Rectum (tissue), 1 donor: ENCODE measurements around a stretch of chr6.

DNA sequence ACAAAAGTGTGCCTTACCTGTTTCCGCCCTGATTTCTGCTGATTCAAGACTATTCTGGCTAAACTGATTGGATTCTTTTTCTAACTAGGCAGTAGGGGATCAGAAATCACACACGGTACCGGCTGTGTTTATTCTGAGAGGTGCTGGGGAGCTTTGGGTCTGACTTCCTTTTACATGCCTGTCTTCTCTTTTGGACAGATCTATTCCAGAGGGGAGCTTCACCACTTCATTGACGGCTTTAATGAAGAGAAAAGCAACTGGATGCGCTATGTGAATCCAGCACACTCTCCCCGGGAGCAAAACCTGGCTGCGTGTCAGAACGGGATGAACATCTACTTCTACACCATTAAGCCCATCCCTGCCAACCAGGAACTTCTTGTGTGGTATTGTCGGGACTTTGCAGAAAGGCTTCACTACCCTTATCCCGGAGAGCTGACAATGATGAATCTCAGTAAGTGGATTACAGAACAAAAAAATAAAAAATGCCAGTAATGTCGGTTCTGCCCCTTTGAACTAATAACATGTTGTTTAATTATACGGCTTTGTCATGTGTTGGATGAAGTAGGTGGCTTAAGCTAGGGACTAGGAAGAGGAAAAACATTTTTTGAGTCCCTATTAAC is 13.1 kb downstream of the PRDM1 start:
- PRO-cap: no peak

DNA sequence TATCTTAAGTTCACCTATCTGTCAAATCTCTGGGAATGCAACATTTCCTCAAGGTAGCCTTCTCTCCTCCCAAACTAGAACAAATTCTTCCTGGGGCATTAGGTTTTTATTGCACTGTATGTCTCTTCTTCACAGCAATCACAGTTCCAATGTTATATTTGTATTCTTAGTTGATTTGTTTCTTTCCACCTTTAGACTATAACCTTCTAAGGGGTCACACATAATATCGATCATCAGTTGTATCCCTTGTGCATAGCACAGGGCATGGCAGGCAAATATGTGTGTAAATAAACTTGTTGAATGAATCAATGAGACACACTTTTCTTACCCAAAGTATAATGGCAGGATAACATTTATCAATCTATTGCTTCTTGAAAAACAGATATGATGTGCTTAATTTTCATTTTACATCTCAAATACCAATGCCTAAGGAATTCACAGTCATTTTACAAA is 81.0 kb downstream of the ATG5 start:
- PRO-cap: no peak

DNA sequence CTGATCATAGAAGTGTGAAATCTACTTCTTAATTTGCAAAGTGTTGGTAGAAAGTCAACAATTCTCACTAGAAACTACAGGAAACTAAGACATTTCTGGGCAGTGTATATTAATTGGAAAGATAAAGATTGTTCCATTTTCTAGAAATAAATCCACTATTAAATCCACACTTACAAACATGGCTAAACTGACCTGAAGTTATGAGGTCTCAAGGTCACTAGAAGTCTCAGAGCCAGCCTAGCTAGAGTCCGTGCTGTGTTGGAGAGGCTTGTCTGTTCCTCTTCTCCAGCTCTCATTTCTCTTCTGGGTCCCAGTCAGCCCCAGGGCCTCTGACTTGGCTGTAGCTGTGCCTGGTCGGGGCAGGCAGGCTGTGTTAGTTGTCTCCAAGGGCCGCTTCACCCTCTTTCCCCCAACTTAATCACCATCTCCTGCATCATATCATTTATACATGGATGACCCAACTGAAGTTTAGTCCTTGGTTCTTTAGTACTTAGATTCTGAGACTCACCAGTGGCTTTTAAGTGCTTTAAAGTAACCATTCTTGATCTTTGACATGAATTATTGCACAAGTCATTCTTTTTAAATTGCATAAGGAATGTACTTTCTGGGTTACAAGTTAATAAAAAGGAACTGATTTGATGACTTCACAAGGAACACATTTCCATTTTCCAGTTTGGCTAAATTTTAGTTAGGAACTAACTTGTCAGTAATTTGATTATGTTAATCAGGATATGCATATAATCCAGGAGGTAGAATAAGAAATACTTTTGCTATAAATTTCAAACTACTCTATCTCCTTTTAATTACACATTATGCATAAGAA is 127.4 kb downstream of the RTN4IP1 start:
- PRO-cap: no peak

DNA sequence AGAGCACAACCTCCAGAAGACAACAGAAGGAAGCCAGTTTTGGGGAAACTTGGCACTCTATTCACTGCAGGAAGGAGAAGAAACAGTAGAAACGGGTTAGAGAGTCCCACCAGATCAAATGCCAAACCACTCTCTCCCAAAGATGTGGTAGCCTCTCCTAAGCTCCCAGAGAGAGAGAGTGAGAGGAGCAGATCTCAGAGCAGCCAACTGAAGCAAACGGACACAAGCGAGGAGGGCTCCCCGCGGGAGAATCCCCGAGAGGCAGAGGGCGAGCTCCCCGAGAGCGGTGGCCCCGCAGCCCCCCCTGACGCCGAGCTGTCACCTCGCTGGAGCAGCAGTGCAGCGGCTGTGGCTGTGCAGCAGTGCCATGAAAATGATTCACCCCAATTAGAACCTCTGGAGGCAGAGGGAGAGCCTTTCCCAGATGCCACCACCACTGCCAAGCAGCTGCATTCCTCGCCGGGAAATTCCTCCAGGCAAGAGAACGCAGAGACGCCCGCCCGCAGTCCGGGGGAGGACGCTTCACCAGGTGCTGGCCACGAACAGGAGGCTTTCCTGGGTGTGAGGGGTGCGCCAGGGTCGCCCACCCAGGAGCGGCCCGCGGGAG is 117.8 kb downstream of the RTN4IP1 start:
- PRO-cap: unidirectional peak, plus-strand start at position 88 of the sequence; bidirectional peak, plus-strand start at position 505 of the sequence, minus-strand start at position 209 of the sequence

DNA sequence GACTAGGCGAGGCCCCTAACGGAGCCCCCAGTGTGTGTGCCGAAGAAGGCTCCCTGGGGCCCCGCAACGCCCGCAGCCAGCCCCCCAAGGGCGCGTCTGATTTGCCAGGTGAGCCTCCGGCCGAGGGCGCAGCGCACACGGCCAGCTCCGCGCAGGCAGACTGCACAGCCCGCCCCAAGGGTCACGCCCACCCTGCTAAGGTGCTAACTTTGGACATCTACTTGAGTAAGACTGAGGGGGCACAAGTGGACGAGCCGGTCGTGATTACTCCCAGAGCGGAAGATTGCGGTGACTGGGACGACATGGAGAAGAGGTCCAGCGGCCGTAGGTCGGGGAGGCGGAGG is 117.3 kb downstream of the RTN4IP1 start:
- PRO-cap: bidirectional peak, plus-strand start at position 228 of the sequence, minus-strand start at position 139 of the sequence

GRCh38 chr6:106513615-106514318 is 115.5 kb downstream of the RTN4IP1 start:
- PRO-cap: no peak

- PRO-cap: bidirectional peak, plus-strand start at chr6:106520265, minus-strand start at chr6:106520145
Measured at GRCh38 chr6:106519369-106520636, 109.5 kb downstream of the RTN4IP1 start.

- PRO-cap: unidirectional peak, plus-strand start at chr6:106525307
Measured at GRCh38 chr6:106524772-106525511, 104.4 kb downstream of the RTN4IP1 start.

GRCh38 chr6:106575177-106575376 is 54.2 kb downstream of the RTN4IP1 start:
- PRO-cap: unidirectional peak, plus-strand start at chr6:106575272

GRCh38 chr6:106733326-106733863 is 104.0 kb downstream of the QRSL1 start:
- PRO-cap: unidirectional peak, minus-strand start at chr6:106733573

DNA sequence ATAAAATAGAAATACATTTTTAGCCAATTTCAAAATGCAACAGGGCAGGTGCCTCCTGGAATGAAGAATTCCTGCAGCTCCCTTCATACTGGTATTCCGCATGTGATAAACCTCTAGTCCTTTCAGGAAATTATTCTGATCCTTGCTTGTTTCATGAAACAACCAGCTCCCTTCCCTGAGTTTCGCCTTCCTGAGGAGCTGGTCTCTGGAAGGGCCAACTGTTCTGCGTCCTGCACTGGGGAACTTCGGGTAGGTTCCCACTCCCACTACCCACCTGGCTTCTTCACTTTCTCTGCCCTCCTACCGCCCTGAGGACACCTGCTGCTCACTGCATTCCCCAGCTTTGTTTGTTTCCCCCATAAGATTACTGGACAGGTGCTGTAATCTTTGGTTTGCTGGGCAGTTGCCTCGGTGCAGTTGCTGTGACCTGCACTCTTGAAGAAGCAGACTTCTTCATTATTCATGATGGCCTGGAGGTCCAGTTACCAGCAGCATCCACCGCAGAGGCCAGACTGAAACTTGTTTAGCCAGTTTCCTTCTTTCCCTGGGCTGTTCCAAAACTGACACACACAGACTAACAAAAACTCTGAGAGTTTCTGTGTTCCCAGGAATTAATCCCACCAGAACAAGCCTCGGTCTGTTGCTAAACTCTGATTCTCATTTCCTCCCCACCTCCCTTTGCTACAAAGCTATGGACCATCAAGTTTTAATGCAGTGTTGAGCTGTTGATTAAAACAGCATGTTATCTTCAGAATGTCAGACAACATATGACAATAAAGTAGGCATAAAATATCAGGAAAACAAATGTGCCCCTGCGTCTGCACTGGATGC is 144.0 kb downstream of the QRSL1 start:
- PRO-cap: no peak

- PRO-cap: no peak
Measured at GRCh38 chr6:106786851-106787607, 157.7 kb downstream of the QRSL1 start.

GRCh38 chr6:106787608-106788291 is 158.4 kb downstream of the QRSL1 start:
- PRO-cap: no peak

GRCh38 chr6:106858479-106859272 is 115.9 kb downstream of the CD24 start:
- PRO-cap: bidirectional peak, plus-strand start at chr6:106858984, minus-strand start at chr6:106858718

- PRO-cap: no peak
Measured at GRCh38 chr6:106911027-106911802, 63.3 kb downstream of the CD24 start.

GRCh38 chr6:106916972-106917479 is 57.5 kb downstream of the CD24 start:
- PRO-cap: no peak

DNA sequence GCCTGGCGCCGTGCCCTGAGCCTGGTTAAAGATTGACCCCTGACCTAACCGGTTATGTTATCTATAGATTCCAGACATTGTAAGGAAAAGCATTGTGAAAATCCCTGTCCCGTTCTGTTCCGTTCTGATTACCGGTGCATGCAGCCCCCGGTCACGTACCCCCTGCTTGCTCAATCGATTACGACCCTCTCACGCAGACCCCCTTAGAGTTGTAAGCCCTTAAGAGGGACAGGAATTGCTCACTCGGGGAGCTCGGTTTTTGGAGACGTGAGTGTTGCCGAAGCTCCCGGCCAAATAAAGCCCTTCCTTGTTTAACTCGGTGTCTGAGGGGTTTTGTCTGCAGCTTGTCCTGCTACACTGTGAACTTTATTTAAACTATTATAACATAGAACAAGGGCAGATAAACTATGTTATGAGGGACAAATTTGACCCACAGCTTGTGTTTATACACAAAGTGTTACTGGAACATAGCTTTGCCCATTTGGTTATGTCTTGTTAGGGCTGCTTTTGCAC is 49.6 kb downstream of the CD24 start:
- PRO-cap: no peak

- PRO-cap: no peak
Measured at GRCh38 chr6:106971527-106972289, 2.8 kb downstream of the CD24 start.

- PRO-cap: no peak
Measured at GRCh38 chr6:107039787-107040388, 11.9 kb downstream of the MTRES1 start.

DNA sequence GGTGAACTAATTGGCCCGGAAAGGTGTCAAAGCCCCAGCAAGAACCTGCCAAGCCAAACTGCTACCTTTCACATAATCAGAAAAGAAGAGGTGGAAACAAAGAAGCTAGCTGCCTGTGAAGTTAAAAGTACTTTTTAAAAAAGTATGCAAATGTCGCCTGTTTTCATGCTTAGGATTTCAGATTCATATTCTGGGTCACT is 106.4 kb upstream of the BEND3 start:
- PRO-cap: no peak